Breast epithelium (tissue), 2 donors: Measurements from ENCODE around the genes ANTKMT, CIAO3 and SOX8.

DNA sequence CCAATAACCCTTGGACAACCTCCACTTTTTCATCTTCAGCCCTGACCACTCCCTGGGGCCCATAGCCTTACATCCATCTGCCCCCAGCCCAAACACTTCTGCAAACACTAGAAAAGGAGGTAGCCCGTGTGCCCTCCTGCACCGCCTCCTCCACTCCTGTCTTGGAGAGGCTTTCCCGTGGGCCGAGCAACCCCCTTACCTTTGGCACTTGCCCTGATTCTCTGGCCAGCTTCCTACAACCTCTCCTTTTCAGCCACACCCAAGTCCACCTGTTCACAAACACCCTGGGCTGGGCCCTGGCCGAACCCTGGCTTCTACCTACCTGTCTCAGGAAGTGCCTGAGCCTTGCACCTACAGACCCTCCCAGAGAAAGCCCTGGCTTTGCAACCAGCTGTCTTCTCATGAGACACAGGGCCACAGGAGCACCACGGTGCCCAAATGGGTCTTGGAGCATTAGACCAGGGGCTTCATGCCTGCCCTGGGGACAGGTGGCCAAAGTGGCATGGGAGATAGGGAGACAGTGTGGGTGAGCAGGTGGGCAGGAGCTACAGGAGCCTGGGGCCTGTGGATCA, 2.0 kb upstream of the ANTKMT start:
- PRO-cap, result no peak
- RAMPAGE, long total RNA, 2 experiments, result no peak in any of the 2 experiments

- PRO-cap, result bidirectional peak, plus-strand start at chr16:721146, minus-strand start at chr16:721055
- RAMPAGE, long total RNA, 2 experiments, result no peak in any of the 2 experiments
Observed at GRCh38 chr16:720754-721238, at the start of gene ANTKMT. Gene ANTKMT, plus strand, starts transcription at chr16:721146.

- PRO-cap, result no peak
- RAMPAGE, long total RNA, 2 experiments, result no peak in any of the 2 experiments
Observed at GRCh38 chr16:728645-729393, 1.9 kb downstream of the HAGHL start.

GRCh38 chr16:740614-741683, at the start of gene CIAO3:
Gene CIAO3, minus strand, starts transcription at chr16:740997.
- PRO-cap, result bidirectional peak, plus-strand start at chr16:741141, minus-strand start at chr16:740934
- RAMPAGE, long total RNA, 2 experiments, result start-site peak on the minus strand in 2 of 2 experiments, at chr16:740988-741007 at its widest, 43 to 143 reads per replicate

GRCh38 chr16:903508-903884, 67.3 kb downstream of the LMF1 start:
- PRO-cap, result no peak
- RAMPAGE, long total RNA, 2 experiments, result no peak in any of the 2 experiments

DNA sequence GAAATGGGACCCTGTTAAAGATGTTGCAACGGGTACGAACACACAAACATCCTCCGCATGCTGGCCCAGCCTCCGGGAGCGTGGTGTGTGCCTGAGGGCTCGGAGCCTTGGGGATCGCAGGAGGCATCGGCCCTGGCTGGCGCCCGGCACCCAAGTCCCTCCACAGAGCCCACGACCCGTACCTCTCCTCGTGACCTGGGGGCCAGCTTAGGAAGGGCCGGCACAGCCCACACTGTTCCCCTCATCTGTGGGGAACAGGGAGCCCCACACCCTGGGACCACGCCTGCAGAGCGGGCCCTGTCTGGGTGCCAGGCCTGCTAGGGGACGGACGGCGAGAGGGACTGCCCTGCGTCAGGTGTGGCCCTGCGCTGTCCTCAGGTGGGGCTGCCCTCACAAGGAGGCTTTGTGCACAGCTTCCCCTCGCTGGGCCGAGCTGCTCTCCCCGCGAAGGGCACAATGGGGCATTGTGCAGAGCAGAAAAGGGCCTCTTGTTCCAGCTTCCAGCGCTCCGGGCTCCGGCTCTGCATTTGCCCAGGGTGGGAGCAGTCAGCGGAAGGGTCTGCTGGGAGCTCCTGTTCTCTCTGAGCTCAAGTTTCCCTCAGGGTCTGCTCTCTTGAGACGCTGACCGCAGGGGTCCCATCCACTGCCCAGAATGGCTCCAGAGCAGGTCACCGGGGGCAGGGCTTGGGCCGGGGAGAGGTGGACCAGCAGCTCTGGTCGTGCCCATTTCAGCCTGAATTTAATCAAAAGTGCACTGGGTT, 1.7 kb upstream of the LMF1 start:
- PRO-cap, result unidirectional peak, plus-strand start at position 527 of the sequence
- RAMPAGE, long total RNA, 2 experiments, result no peak in any of the 2 experiments

- PRO-cap, result no peak
- RAMPAGE, long total RNA, 2 experiments, result no peak in any of the 2 experiments
Observed at GRCh38 chr16:976795-977857, 4.4 kb upstream of the SOX8 start.

- PRO-cap, result bidirectional peak, plus-strand start at chr16:981770, minus-strand start at chr16:981583
- RAMPAGE, long total RNA, 2 experiments, result start-site peak on the minus strand in 2 of 2 experiments, at chr16:981536-981613 at its widest, 23 to 48 reads per replicate
Observed at GRCh38 chr16:981371-982079, at the start of gene SOX8. Gene SOX8, plus strand, starts transcription at chr16:981770.

GRCh38 chr16:996568-997180, 15.1 kb downstream of the SOX8 start:
- PRO-cap, result no peak
- RAMPAGE, long total RNA, 2 experiments, result no peak in any of the 2 experiments

- PRO-cap, result no peak
- RAMPAGE, long total RNA, 2 experiments, result no peak in any of the 2 experiments
Observed at GRCh38 chr16:1096279-1096614, 203 bp upstream of the C1QTNF8 start.

DNA sequence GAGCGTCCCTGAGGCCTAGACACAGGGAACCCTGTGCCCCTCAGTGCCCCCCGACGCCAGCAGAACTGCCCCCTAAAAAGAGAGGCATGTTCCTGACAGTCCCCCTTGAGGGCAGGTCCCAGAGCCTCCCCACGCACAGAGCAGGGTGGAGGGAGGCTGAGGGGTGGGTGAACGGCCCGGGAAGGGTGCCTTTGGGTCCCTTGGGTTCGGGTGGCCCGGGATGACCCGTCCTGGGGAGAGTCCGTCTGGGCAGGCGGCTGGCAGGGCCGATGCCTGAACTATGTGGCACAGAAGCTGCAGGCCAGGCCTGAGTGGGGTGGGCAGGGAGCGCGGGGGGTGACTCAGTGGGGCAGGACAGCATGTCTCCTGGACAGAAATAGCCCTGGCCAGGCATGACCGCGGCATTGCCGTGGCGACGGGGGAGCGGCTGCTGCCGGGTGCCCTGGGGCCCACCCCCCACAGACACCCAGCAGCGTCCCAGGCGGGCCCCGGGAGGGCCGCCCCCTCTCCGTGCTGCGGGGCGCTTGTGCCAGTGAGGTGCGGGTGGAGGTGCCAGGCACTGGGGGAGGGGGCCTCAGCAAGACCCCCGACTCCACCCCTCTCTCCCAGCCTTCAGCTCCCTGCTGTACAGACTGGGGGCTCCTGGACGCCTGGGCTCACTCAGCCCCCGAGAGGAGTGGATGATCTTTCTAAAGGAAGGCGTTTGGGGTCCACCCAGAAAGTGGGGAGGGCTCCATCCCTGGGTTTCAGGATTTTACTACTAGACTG, 1.8 kb upstream of the C1QTNF8 start:
- PRO-cap, result no peak
- RAMPAGE, long total RNA, 2 experiments, result no peak in any of the 2 experiments

DNA sequence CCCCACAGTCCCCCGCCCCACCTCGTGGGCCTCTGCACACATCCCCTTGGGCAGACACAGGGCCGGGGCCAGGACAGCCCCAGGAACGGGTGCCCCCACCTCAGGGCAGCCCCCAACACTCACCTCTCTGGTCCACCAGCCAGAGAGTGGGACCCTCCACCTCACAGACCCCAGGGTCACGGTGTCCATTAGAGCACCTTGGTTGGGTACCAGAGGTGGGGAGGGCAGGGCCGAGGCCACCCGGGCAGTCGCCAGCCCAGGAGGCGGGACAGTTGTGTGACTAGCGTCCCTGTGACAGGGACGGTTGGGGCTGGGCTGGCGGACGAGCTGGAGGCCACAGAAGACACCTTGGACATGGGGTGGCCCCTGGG, 11.6 kb upstream of the C1QTNF8 start:
- PRO-cap, result no peak
- RAMPAGE, long total RNA, 2 experiments, result no peak in any of the 2 experiments

GRCh38 chr16:1159890-1160644, 7.2 kb downstream of the CACNA1H start:
- PRO-cap, result unidirectional peak, minus-strand start at chr16:1160188
- RAMPAGE, long total RNA, 2 experiments, result no peak in any of the 2 experiments

DNA sequence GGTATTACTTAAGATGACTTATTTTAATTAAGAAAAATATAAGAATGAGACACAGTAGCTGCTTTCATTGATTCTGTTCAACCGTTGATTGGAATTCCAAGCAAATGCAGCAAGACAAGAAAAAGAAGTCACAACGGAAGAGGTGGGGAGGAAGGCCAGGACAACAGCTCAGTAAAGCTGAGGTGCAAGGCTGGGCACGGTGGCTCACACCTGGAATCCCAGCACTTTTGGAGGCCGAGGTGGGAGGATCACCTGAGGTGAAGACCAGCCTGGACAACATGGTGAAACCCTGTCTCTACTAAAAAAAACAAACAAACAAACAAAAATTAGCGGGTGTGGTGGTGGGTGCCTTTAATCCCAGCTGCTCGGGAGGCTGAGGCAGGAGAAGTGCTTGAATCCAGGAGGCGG, 7.2 kb downstream of the UBE2I start:
- PRO-cap, result no peak
- RAMPAGE, long total RNA, 2 experiments, result no peak in any of the 2 experiments

DNA sequence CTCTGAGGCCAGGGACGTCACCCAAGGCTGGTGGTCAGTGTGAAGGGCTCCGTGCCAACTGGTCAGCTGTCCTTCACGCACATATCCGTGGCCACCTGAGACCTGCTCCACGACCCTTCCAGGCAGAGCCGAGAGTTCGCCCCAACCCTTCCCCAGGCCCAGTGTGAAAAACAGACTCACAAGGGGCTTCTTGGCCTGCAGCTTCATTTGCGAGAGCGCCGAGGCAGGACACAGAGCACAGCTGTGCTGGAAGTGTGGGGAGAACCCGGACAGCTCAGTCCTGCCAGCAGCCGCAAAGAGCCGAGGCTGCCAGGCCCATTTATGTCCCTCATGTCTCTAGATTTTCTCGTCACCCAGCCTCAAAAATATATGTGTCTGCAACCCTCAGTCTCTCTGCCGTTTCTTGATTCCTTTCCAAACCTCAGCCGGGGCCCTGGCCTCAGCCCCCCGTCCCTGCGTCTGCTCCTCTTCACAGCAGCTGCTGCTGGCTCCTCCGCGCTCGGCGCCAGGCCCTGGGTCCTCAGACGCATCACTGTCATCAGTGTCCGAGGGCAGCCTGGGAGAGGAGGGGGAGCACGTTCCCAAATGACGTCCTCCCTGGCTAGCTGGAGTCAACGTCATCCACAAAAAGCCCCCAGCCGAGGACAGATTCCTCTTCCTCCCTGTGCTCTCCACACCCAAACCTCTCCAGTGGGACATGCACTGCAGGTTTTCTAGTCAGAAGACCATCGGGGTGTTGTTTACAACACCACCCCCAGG, 2.4 kb downstream of the TSR3 start:
- PRO-cap, result no peak
- RAMPAGE, long total RNA, 2 experiments, result no peak in any of the 2 experiments

DNA sequence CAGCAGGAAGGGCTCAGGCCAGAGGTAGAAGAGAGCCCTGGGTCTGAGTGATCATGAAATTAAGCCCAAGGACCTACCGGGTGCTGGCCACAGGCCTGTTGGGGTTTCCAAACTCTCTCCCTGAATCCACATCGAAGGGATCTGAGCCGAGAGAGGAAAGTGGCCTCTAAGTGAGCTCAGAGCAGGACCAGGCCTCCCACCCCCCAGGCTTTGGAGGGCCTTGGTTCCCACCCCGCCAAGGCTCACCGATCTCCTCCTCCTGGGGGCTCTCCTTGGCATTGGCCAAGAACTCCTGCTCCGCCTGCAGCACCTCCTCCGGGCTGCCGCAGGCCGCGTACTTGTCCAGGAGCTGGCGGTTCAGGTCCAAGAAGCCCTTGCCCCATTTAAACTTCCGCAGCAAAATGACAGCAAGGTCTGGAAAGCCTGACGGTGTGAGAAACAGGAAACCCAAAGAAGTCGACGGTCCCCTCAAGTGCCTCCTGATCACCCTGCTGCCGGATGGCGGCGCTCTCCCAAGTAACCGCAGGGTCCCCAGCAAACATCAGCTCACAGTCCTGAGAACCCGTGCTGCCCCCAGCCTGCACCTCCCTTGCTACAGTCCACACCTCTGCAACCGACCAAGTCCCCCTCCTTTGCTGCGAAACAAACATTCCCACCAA, 1.7 kb downstream of the TSR3 start:
- PRO-cap, result no peak
- RAMPAGE, long total RNA, 2 experiments, result no peak in any of the 2 experiments

- PRO-cap, result no peak
- RAMPAGE, long total RNA, 2 experiments, result no peak in any of the 2 experiments
Observed at GRCh38 chr16:1407762-1408698, 6.5 kb downstream of the UNKL start.

DNA sequence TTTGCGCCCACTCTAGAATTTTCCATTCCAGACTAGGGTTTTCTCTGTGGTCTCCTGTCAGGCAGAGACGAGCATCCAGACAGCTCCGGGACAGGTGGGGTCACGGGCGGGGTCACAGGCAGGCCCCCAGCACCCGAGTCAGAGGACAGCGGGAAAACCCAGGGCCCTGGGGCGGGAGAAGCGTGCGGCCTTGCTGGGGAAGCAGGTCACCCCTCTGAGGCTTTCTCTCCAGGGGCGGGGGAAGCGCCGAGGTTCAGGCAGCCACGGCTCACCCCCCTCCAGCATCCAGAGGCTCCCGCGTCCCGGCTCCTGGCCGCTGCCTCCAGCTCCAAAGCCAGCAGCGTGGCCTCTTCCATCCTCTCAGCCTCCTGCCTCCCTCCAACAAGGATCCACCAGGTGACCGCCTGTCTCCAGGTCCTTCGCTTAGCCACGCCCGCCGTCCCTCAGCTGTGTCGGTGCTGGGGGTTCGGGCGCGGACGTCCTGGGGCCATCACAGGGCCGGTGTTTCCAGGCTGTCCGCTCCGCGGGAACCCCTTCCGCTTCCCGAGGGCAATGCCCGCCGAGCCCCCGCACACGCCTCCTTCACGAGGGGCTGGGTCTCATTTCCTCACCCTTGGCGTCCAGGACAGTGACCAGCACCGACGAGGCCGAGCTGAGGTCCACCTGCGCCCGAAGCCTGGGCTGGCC, 2.9 kb upstream of the PERCC1 start:
- PRO-cap, result bidirectional peak, plus-strand start at position 450 of the sequence, minus-strand start at position 383 of the sequence
- RAMPAGE, long total RNA, 2 experiments, result no peak in any of the 2 experiments

DNA sequence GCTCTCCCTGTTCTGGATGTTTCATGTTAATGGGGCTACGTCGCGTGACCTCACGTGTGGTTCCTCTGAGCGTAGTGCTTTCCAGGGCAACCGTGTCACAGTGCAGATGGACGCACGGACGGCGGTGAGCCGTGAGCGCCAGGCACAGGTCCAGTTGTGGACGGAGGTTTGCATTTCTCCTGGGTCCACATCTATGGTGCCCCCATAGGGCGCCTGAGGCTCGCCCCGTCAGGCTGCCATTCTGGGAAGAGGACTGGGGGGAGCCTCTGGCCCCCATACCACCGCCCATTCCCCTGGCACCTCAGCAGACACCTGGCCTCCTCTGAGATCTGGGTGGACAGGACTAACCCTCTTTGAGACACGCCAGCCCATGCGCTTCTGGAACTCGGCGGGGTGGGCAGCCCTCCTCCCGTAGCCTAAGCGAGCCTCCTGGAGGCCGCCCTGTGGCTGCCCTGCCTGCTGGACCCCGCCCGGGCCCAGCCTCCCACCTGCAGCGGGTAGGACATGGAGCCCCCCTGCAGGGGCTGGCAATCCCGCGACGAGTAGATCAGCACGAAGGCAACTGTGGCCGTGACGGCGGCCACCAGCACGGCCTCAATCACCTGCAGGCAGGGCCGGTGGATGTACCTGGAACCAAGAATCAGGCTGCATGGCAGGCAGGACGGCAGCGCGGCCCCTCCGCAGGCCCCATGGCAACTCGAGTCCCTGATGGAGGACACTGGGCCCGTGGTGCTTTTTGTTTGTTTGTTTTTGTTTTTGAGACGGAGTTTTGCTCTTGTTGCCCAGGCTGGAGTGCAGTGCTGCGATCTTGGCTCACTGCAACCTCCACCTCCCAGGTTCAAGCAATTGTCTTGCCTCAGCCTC, 8.1 kb upstream of the CCDC154 start:
- PRO-cap, result no peak
- RAMPAGE, long total RNA, 2 experiments, result no peak in any of the 2 experiments

- PRO-cap, result no peak
- RAMPAGE, long total RNA, 2 experiments, result no peak in any of the 2 experiments
Observed at GRCh38 chr16:1505084-1505635, 12.0 kb downstream of the TELO2 start.